Mesenchymal stem cell of the bone marrow (primary cell): ENCODE measurements around the genes MMRN2 and SNCG.

GRCh38 chr10:80184603-80185569 lies 20.5 kb downstream of the ANXA11 start:
- CAGE, long polyA plus RNA: no peak

GRCh38 chr10:80201906-80202414 lies 3.4 kb downstream of the ANXA11 start:
- CAGE, long polyA plus RNA: no peak

DNA sequence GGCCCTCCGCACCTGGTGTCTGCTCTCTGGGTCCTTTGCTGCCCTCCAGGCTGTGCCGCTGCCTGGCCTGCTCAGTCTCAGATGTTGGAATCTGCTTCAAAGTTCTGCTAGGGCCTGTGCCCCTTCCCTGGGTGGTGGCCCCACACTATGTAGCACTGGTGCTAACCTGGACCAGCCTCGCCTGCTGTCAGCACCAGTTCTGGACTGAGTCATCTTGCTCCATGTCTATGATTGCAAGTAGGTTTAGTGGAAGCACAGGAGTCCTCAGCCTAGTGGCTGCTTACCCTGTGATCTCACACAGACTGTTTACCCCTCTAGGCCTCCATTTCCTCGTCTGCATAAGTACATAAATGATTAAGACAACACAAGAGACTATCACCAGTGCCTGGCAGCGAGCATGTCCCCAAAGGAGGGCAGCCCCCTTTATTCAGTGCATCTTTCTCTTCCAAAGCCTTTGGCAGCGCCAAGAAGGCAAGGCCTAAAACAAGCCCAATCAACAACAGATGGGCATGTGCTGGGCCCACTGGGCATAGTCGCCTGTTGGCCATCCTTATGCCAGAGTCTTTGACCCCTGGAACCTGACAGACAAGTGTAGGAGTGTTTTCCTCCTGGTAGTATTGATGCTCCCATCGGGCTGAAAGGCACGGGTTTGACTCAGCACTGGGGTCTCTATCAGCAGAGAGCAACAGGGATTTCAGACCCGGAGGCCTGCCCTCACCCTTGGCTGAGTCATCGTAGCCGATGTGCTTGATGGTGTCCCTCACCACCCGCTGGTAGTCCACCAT lies 6.1 kb downstream of the MAT1A start:
- CAGE, long polyA plus RNA: no peak

GRCh38 chr10:80288648-80289112 lies 778 bp downstream of the MAT1A start:
- CAGE, long polyA plus RNA: no peak

DNA sequence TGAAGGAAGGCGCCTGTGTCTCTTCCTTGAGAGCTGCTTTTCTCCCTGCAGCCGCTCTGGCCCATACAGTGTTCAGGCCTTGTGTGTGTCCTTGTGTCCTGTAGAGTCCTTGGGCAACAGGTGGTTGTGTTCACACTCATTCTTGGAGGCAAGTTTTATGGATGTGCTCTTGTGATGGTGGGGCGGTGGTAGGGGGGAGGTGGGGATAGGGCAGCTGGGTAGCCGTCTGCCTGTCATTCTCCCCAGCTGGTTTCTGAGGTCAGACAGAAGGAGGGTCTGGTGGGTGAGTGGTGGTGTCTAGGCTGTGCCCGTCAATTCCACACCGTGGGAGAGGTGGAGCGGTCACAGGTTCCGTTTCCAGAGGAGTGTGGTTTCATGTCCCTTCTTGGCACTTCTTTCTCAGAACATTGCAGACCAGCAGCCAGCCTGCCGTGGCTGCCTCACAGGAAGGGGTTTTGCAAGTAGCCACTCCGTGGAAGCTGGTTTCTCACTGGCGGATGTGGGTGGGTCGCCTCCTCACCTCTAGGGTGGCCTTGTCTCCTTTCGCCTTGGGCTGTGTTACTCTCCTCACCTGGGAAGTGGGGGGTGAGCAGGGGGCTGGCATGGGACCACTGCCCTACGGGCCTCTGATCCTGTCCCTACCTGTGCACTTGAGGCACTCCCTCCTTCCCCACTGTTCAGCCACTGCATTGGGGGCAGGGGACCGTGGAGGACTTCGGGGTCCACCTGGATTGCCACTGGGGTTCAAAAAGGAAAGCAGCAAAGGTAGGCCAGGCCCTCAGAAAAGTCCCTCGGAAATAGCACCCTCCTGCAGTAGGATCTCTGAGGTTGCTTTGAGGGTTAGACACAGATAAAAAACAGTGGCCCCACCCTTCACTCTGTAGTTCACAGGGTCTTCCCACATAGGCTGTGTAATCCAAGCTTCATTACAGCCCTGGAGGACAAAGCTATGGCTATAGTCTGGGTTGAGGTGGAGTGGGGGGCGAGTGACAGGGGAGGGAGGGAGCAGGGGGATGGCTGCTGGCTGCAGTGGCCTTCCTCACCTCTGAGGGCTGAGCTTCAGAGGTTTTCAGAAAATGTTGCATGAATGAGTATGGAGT lies 33.8 kb downstream of the TSPAN14 start:
- CAGE, long polyA plus RNA: no peak

DNA sequence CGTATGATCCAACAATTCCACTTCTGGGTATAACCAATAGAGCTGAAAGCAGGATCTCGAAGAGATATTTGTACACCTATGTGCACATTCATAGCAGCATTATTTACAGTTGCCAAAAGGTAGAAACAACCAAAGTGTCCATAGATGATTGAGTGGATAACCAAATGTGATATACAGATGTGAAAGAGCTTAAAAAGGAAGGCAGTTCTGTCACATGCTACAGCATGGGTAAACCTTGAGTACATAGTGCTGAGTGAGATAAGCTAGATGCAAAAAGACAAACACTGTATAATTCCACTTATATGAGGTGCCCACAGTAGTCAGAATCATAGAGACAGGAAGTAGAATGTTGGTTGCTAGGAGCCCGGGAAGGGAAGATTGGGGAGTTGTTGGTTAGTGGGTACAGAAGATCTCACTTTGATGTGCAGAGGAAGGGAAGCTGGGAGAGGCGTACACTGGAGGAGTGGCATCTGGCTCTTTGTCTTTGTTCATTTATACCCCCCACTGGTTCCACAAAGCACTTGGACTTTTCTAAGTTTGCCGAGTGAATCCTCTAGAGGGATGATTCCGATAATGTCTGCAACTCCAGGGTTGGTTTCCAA lies 39.4 kb downstream of the TSPAN14 start:
- CAGE, long polyA plus RNA: no peak

GRCh38 chr10:80501823-80502648 lies 35.7 kb upstream of the SH2D4B start:
- CAGE, long polyA plus RNA: no peak

GRCh38 chr10:80518147-80519349 lies 19.2 kb upstream of the SH2D4B start:
- CAGE, long polyA plus RNA: no peak

- CAGE, long polyA plus RNA: no peak
Observed at GRCh38 chr10:80540944-80541977, 3.6 kb downstream of the SH2D4B start.

DNA sequence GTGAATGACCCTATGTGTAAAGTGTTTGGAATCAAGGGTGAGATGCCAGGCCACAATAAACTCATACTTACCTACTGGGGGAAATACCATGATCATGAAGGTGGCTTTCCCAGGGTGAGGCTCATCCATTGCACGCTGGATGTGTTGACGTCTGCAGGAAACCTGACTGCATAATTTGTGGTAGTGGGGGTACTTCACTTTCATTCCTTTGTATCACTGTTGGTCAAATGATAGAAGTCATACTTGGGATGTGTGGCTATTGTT lies 136.1 kb upstream of the GHITM start:
- CAGE, long polyA plus RNA: no peak

DNA sequence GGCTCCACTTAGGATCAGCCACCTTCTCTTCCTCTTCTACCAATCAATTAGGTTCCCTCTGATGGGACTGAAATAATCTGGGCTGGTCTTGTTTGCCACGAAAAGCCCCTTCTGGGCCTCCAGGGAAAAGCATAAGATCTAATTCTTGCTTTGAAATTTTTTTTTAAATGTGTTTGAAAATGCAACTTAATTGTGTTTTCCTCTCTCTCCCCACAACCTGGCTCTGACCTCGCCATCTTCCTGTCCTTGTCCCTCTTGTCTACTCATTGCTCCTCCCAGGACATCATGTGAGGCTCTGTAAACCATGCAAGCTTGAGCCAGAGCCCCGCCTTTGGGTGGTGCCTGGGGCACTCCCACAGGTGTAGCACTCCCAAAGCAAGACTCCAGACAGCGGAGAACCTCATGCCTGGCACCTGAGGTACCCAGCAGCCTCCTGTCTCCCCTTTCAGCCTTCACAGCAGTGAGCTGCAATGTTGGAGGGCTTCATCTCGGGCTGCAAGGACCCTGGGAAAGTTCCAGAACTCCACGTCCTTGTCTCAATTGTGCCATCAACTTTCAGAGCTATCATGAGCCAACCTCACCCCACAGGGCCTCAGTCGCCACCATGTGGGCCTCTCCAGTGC lies 9.8 kb upstream of the CDHR1 start:
- CAGE, long polyA plus RNA: no peak

DNA sequence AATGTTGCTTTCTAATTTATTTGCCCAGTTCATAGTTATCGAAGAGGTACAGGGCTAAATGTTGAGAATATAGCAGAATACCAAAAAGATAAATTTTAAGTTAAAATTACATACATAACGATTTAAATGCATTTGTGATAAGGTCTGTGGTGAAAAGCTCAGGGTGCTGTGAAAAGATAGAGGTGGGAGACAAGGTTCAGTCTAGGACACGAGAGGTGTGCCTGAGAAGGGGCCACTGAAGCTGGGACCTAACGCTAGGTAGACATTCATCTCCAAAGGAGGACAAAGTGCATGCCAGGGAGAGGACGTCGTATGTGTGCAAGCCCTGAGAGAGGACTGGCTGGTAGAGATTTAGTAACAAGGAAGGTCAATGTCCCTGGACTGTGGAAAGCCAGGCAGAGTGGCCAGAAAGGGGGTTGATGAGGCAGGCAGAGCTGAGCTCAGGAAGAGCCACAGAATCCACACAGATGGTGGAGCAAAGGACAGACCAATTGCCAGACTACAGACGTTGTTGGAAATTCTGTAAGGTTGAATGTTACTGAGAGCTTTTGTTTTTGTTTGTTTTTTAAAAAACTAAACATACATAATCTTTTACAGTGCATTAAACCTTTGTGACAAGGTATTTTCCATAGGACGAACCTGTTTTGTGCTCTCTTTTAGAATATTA lies 817.6 kb downstream of the CCSER2 start:
- CAGE, long polyA plus RNA: no peak

GRCh38 chr10:86667218-86667847 lies 978 bp upstream of the LDB3 start:
- CAGE, long polyA plus RNA: no peak

- CAGE, long polyA plus RNA: no peak
Observed at GRCh38 chr10:86681203-86681605, 12.9 kb downstream of the LDB3 start.

GRCh38 chr10:86711955-86712419 lies 43.7 kb downstream of the LDB3 start:
- CAGE, long polyA plus RNA: no peak

DNA sequence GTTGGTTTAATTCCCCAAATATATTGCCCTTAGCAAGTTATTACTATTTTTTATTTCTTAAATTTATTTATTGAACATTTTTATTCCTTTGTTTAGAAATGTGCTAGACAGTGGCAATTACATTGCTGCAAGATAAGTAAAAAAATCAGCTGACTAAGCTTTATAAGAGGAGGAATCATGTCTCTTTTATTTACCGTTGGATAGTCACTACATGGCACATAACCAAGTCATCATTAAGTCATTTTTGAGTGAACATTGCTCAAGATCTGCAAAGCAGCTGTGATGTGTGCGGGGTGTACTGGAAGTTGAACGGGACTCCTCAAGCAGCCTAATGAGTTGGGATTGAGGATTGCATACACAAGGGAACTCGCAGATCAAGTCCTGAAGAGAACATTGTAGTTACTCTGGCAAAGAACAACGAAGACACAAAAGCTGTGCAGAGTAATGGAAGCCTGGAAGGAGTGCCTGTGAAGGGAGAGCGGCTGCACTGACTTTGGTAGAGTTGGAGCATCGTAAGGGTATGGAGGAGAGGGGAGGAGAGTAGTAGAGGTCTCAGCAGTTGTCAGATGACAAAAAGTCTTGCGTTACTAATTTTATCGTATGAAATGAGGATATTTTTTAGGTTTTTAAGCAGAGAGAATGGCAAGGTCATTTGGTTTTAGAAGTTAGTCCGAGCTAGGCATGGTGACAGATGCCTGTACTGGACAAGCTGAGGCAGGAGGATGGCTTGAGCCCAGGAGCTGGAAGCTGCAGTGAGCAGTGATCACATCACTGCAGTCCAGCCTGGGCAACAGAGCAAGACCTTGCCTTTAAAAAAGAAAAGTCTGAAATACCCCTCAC lies 95.1 kb downstream of the BMPR1A start:
- CAGE, long polyA plus RNA: no peak

DNA sequence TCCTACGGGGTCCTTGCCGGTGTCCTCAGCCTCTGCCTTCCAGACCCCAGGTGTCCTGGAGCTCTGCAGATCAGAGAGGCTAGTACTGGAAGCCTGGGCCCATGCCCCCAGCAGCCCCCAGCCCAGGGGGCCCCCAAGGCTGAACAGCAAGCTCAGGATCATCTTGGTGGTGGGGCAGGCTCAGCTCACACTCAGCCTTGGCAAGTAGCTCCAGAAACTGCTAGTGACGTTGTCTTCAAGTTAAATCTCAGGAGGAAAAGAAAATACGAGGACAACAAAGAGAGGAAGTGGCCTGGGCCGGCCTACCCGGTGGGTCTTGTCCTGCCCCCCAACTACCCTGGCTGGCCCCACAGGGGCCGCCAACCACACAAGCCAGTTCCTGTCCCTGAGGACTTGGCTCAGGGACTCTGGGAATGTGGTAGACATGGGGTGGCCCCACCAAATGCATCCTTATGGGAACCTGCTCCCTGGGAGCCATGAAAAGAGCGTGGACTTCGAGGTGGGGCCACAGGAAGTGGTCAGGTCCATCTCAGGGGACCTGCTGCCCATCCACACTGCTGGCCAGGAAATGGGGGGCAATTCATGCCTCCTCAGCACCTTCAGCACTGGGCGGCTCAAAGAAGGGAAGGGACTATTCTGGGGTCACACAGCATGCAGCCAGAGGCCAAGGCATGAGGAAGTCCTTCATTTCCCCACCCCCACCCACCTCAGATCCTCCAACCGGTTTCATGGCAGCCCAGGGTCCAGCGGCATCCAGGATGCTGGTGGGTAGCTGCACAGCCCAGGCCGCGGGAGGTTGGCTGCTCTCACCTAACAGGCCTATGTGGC lies at the start of gene MMRN2:
Gene MMRN2 (minus strand): TSS at position 236 of the 828 bp plus-strand sequence.
- CAGE, long polyA plus RNA: no peak

DNA sequence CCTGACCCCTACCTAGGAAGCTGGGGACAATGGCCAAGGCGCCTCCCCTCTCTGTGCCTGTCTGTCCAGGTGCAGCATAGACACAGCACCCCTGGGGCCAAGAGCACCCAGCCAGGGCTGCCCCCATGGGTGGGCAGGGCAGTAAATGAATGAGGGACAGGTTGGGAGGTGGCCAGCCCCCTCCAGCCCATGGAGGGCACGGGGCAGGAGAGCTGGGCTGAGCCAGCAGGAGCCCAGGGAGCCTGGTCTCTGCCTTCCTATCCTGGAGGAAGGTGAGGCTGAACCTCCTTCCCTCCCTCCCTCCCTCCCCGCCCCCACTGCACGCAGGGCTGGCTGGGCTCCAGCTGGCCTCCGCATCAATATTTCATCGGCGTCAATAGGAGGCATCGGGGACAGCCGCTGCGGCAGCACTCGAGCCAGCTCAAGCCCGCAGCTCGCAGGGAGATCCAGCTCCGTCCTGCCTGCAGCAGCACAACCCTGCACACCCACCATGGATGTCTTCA lies at the start of gene SNCG:
Gene SNCG (plus strand): TSS at position 392 of the 503 bp plus-strand sequence.
- CAGE, long polyA plus RNA: no peak

GRCh38 chr10:86969037-86969711 lies 892 bp downstream of the ADIRF start:
- CAGE, long polyA plus RNA: no peak

- CAGE, long polyA plus RNA: no peak
Observed at GRCh38 chr10:87059919-87060590, 34.6 kb downstream of the GLUD1 start.